Renal cortical epithelial cell (primary cell): ENCODE results near the genes ISG15 and RNF223.

DNA sequence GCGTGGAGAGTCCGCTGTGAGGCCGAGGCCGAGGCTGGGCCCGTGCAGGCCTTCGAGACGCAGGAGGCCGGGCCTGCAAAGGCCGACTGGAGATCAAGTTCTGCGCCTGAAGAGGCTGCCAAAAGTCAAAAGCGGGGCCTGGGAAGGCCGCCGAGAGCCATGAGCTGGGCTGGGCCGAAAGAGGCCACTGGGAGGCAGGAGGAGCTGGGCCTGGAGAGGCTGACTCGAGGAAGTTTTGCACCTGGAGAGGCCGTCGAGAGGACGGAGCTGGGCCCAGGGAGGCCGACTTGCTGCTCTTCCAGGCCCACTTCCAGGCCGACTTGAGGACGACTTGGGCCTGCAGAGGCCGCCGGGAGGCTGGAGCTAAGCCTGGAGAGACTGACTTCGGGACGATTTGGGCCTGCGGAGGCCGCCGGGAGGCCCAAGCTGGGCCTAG, 69.9 kb downstream of the OR4F5 start:
- RRBS = no CpG with 5 or more reads among the region's 28 CpGs

DNA sequence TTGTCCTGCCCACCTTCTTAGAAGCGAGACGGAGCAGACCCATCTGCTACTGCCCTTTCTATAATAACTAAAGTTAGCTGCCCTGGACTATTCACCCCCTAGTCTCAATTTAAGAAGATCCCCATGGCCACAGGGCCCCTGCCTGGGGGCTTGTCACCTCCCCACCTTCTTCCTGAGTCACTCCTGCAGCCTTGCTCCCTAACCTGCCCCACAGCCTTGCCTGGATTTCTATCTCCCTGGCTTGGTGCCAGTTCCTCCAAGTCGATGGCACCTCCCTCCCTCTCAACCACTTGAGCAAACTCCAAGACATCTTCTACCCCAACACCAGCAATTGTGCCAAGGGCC, 119.1 kb downstream of the OR4F5 start:
- RRBS = no CpG with 5 or more reads among the region's 3 CpGs

DNA sequence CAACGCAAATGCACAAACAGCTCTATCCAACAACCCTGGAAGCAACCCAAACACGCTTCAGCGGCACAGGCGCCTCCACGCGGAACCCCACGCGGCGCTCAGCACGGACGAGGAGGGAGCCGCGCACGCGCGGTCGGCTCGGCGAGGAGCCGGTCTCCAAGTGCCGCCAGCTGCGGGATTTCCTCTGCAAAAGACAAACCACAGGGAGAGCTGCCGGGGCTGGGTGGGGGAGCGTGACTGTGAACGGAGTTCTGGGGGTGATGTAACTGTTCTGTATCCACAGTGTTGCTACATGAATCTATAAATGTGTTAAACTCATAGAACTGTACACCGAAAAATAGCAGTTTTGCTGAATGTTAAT, 81.1 kb downstream of the OR4F16 start:
- RRBS = no CpG with 5 or more reads among the region's 26 CpGs

DNA sequence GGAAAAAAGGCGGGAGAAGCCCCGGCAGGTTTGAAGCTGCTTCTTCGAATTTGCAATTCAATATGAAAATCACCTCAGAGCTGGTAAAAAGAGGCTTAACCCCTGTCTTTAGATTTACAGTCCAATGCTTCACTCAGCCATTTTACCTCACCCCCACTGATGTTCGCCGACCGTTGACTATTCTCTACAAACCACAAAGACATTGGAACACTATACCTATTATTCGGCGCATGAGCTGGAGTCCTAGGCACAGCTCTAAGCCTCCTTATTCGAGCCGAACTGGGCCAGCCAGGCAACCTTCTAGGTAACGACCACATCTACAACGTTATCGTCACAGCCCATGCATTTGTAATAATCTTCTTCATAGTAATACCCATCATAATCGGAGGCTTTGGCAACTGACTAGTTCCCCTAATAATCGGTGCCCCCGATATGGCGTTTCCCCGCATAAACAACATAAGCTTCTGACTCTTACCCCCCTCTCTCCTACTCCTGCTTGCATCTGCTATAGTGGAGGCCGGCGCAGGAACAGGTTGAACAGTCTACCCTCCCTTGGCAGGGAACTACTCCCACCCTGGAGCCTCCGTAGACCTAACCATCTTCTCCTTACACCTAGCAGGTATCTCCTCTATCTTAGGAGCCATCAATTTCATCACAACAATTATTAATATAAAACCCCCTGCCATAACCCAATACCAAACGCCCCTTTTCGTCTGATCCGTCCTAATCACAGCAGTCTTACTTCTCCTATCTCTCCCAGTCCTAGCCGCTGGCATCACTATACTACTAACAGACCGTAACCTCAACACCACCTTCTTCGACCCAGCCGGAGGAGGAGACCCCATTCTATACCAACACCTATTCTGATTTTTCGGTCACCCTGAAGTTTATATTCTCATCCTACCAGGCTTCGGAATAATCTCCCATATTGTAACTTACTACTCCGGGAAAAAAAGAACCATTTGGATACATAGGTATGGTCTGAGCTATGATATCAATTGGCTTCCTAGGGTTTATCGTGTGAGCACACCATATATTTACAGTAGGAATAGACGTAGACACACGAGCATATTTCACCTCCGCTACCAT, 55.2 kb downstream of the OR4F16 start:
- RRBS = no CpG with 5 or more reads among the region's 35 CpGs

- RRBS = no CpG with 5 or more reads among the region's 3 CpGs
These were observed 107.2 kb upstream of the OR4F16 start for GRCh38 chr1:793643-794046.

- RRBS = no CpG with 5 or more reads among the region's 5 CpGs
These were observed 84.4 kb upstream of the SAMD11 start for GRCh38 chr1:839056-839912.

DNA sequence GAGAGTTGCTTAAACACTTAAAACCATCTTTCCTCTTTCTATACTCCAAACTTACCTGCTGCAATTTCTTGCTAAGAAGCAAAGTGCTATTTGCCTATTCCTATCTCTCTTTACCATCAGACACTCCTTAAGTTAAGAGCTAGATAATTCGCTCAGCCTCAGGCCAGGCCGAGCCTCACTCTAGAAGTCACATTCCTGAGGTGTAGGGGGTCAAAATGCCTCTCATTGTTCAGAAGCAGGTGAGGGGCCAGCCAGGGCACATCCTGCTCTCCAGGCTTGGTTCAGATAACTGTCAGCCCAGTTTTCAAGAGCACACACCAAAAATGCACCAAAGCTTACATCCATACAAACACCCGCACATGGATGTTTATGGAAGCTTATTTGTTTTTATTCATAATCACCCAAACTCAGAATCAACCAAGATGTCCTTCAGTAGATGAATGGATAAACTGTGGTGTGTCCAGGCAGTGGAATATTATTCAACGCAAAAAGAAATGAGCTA, 78.0 kb upstream of the SAMD11 start:
- RRBS = no CpG with 5 or more reads among the region's 4 CpGs

- RRBS = no CpG with 5 or more reads among the region's 8 CpGs
These were observed 48.0 kb upstream of the SAMD11 start for GRCh38 chr1:875772-876006.

DNA sequence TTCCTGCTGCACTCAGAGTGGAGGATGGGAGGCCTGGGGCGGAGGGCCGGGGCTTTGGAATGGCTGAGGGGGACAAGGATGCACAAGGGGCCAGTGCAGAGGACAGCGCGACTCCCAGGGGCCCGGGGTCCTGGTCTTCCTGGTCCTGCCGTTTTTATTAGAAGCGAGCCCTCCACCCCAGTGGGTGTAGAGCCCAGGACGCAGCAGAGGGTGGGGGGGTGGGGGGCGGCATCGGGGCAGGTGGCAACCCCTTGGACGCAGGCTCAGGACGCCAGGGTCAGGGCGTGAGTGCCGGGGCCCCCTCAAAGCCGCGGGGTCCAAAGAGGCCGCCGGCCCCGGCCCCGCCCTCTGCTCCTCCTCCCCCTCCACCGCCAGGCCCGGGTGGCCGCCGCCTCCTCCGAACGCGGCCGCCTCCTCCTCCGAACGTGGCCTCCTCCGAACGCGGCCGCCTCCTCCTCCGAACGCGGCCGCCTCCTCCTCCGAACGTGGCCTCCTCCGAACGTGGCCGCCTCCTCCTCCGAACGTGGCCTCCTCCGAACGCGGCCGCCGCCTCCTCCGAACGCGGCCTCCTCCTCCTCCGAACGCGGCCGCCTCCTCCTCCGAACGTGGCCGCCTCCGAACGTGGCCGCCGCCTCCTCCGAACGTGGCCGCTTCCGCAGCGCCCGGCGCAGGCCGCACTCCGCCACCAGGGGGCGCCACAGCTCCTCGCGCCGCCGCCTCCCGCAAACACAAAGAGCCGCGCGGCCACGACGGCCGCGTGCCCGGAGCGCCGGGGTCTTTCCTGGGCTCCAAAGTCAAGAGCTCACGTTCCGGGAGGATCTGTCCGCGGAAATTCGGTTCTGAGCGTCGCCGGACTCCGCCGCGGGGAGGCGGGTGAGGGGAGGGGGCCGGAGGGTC, 19.4 kb upstream of the SAMD11 start:
- RRBS = 5% methylated on average over 30 of the region's 102 CpGs

DNA sequence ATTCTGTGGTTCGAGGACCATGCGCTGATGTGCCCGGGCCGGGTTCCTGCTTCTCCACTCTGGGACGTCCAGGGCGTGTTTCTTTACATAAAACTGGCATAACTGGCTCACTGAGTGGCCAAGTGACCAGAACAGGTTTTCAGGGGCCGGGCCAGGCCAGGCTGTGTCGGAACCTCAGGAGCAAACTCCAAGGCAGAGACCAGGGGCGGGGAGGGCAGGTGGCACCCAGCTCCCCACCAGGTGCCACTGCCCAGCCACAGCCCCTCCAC, 9.4 kb downstream of the SAMD11 start:
- RRBS = 25% methylated on average over 3 of the region's 9 CpGs

DNA sequence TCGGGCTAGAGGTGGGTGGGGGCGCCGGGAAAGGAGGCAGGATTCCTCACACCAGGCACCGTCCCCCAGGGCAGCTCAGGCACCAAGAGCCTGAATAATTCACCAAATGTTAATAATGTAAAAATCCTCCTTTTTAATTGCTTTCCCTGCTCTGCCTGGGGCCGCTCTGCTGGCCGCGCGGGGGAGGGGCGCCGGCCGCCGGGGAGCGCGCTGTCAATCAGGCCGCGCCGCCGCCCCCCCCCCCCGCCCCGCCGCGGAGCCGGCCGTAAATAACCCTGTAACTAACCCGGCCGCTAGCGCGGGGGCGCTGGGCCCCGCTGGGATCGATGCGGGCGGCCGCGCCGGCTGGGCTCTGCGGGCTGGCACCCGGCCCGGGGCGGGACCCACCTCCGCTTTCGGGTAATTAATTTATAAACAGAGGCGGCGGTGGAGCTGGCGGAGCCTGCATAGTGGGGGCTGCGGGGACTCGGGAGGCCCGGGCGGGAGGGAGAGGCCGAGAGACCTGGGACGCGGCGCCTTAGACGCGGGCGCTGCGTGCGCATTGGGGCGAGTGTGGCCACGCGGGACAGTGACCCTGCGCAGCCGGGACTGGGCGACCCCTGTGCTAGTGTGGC, 16.4 kb downstream of the SAMD11 start:
- RRBS = 3% methylated on average over 19 of the region's 64 CpGs

- RRBS = 3% methylated on average over 31 of the region's 37 CpGs
These were observed 620 bp downstream of the PLEKHN1 start for GRCh38 chr1:966872-967332.

GRCh38 chr1:1012512-1013762, at the start of gene ISG15:
Gene ISG15 (plus strand): TSS chr1:1013497.
- RRBS = no CpG with 5 or more reads among the region's 37 CpGs

- RRBS = 3% methylated on average over 6 of the region's 18 CpGs
These were observed 4.6 kb downstream of the AGRN start for GRCh38 chr1:1024398-1024995.

DNA sequence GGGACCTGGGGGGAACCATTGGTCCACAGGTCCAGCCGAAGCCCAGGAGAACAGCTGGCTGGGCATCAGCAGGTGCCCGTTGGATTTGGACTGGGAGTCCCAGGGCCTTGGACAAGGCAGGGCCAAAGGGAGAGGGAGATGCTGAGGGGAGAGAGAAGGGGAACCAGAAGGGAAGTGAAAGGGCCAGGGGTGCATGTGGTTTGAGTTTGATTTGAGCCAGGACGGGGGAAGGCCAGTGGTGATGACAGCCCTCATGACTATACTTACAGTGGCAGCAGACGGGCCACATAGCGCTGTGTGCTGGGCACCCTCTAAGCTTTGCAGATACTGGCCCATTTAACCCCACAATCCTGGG, 18.8 kb downstream of the AGRN start:
- RRBS = no CpG with 5 or more reads among the region's 5 CpGs

- RRBS = no CpG with 5 or more reads among the region's 35 CpGs
These were observed 25.8 kb downstream of the AGRN start for GRCh38 chr1:1045559-1046301.

DNA sequence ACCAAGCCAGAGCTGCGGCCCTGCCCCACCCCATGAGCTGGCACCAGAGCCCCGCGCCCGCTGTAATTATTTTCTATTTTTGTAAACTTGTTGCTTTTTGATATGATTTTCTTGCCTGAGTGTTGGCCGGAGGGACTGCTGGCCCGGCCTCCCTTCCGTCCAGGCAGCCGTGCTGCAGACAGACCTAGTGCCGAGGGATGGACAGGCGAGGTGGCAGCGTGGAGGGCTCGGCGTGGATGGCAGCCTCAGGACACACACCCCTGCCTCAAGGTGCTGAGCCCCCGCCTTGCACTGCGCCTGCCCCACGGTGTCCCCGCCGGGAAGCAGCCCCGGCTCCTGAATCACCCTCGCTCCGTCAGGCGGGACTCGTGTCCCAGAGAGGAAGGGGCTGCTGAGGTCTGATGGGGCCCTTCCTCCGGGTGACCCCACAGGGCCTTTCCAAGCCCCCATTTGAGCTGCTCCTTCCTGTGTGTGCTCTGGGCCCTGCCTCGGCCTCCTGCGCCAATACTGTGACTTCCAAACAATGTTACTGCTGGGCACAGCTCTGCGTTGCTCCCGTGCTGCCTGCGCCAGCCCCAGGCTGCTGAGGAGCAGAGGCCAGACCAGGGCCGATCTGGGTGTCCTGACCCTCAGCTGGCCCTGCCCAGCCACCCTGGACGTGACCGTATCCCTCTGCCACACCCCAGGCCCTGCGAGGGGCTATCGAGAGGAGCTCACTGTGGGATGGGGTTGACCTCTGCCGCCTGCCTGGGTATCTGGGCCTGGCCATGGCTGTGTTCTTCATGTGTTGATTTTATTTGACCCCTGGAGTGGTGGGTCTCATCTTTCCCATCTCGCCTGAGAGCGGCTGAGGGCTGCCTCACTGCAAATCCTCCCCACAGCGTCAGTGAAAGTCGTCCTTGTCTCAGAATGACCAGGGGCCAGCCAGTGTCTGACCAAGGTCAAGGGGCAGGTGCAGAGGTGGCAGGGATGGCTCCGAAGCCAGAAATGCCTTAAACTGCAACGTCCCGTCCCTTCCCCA, 18.9 kb downstream of the RNF223 start:
- RRBS = 97% methylated on average over 5 of the region's 42 CpGs

DNA sequence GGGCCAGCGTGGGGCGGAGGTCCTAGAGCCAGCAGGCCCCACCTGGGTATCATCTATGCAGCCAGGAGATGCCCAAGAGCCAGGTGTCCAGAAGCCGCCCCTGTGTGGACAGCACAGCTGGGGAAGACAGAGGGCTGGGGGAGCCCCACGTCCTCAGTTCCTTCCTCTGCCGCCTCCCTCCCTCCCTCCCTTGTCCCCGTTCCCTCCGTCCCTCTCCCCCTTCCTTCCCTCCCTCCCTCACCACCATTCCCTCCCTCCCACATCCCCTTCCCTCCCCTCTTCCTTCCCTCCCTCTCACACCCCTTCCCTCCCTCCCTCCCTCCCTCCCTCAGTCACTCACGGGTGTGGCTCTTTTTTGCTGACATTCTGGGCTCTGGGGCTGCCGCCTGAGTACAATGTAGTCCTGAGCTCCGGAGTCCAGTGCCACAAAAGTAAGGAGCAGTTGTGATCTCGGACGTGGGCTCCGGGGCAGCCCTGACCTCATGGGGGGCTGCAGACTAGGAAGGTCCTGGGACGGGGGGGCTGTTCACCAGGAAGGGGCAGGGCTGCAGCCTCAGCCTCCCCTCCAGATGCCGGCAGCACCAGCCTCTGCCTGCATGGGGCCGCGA, 12.1 kb downstream of the RNF223 start:
- RRBS = 20% methylated on average over 7 of the region's 17 CpGs

DNA sequence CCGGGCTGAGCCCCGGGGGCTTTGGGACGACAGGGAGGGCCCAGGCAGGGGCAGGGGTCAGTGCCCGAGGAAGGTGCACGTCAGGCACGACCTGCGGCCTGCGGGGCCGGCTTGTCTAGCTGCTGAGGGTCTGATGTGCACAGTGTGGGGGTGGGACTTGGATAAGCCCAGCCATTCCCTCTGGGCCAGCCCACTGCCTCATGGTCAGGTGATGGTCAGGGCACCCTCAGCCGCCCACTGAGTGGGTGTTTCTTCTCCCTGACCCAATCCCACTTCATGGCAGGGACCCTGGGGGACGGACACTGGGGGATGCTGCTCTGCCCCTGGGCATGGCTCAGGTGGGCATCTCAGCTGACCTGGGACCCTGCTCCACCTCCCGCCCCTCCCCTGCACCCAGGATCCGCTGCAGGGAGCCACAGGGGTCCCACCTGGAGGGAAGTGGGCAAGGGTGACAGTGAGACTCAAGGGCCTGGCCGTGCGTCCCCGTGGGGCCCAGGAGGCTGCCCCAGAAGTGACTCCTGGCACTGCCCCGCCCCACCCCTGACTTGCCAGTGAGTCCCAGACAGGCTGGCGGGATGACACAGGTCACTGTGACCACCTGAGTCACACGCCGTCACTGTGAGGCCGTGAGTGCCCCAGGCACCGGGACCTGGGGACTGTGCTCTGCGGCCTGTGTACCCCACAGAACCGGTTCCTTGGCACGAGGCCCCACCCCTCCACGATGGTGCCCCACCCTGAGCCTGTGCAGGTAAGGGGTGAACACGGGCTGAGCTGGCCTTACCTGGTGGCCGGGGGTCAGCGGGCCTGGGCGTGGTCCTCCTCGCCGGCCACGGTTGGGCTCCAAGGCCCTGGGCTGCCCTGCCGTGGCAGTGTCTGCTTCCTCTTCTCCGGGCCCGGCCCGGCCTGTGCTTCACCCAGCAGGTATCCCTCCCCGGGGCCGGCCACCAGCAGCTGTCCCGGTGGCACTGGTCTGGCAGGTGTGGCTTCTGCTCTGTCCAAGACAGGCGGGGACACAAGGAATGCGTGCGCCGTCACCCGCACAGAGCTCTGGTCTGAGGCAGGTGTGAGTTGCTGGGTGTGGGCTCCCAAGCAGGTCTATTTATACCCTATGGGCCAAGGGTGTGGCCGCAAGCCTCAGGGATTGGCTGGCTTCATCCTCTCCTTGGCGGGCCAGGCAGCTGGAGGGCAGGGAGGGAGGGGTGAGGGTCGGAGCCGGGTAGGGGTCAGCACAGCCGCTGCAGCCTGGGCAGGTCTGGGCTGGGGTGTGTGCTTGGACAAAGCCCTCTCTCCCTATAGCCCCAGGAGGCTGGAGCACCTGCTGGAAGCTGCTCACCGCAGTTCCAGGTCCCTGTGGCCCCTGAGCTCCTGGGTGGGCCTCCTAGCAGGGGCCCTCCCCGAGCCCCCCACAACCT, at the start of gene RNF223:
Gene RNF223, minus strand, starts transcription at position 1,072 of the 1,412 bp plus-strand sequence.
- RRBS = 25% methylated on average over 14 of the region's 52 CpGs

DNA sequence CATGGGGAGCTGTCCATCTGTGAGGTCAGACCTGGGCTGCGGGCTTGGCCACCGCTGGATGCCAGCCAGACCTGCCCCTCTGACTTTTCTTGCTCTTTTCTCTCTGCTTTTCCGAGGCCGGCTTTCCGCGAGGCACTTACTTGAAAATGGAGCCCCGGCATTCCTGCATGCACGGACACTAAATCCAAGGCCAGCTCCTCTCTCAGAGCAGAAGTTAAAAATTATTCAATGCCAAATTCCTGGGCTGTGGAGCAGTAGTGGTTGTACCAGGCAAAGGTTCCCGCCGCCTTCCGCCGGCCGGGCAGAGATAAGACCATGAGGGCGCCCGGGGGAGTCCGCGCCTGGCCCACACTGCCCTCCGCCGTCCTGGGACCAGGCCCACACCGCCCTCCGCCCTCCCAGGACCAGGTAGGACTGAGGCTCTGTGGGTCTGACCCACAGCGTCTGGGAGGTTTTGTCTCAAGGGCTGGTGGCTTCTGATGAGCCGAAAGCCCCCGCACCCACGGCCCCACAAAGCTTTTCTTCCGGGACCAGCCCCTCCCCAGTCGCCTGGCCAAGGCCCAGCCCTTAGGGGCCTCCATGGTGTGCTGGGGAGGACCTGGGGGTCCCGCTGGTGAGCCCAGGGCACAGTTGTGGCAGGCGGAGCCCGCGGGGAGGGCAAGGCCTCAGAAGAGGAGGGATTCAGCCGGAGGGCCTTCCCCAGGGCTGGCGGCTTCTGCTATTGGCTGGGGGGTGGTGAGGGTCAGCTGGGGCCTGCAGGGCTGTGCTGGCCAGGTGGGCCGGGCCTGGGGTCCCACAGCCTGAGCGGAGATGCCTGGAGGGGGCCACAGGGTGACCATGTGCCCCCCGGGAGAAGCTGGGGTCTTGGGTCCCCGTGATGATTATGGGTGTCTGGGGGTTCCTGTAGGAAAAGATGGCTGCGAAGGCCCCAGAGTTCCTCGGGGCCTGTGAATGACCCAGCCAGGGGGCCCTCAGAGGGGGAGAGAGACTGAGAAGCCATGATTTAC, 12.8 kb upstream of the C1orf159 start:
- RRBS = 4% methylated on average over 5 of the region's 39 CpGs